ENCODE measurements around a stretch of chr12.

- PRO-cap: no peak
These were observed 98.4 kb downstream of the NAP1L1 start for GRCh38 chr12:75985939-75986690.

GRCh38 chr12:76029766-76030440 lies 54.6 kb downstream of the NAP1L1 start:
- PRO-cap: unidirectional peak, plus-strand start at chr12:76030115; unidirectional peak, plus-strand start at chr12:76030145; unidirectional peak, plus-strand start at chr12:76030257

- PRO-cap: no peak
These were observed 756 bp upstream of the NAP1L1 start for GRCh38 chr12:76085307-76085574.

DNA sequence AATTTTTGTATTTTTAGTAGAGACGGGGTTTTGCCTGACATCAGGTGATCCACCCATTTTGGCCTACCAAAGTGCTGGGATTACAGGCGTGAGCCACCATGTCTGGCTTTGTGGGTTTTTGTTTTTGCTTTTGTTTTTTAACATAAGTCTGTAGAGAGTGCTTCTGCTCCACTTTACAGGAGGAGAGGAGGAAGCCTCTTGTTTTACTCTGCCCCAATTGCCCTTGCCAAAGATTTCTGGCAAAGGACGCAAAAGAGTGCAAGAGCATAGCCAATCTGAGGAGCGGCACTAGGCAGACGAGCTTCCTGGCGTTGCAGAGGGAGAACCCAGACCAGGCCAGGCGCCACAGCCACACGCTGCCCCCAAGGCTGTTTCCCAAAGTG lies 96.3 kb downstream of the BBS10 start:
- PRO-cap: no peak

GRCh38 chr12:76373606-76374463 lies 25.6 kb upstream of the BBS10 start:
- PRO-cap: no peak

- PRO-cap: no peak
These were observed 74.9 kb upstream of the BBS10 start for GRCh38 chr12:76422978-76423602.

GRCh38 chr12:76452874-76453342 lies 104.7 kb upstream of the BBS10 start:
- PRO-cap: no peak

GRCh38 chr12:76512662-76512942 lies 47.0 kb downstream of the OSBPL8 start:
- PRO-cap: no peak

DNA sequence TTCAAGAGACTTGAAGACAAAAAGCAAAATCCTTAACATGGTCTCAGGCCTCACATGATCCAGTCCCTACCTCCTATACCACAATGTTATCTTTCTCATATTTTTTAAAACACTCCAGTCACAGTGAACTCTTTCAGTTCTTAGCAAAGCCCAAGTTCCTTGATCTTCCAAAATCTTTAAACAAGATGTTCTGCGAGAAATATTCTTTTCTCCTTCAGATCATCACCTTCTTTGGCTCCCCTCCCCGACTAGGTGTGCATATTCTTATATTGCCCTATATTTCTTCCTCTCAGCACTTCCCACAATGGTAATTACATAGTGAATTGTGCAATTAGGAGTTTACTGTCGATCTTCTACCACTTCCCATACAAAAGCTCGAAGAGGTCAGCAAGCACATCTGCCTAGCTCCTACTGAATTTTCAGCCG lies 16.8 kb downstream of the OSBPL8 start:
- PRO-cap: no peak

DNA sequence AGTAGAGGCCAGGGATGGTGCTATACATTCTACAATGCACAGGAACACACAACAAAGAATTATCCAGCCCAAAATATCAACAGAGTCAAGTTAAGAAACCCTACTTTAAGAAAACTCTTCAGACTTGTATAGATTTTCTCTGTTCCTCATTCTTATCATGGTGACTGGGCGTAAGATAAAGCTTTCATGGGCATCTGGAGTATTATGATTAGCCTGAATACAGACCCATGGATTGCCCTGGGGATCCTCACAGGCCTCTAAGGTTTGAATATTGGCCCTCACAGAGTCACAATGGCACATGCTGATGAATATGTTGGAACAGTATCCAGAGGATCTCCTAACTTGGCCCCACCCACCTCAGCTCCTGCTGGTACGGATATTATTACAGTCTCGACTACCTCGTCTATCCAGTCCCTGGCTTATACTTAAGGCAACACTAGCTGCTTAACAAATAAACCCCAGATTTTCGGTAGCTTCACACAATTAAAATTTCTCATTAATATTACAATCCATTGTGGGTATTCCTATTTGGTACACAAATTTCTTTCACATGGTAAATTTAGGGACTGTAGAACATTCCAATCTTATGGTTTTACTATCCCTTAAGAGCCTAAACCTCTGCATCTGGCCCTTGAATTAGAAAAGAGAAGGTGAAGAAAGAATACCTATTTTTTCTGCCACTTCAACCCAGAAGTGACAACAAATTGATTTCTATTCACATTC lies 8.0 kb downstream of the OSBPL8 start:
- PRO-cap: no peak

- PRO-cap: no peak
These were observed 13.8 kb downstream of the ZDHHC17 start for GRCh38 chr12:76777592-76778164.

- PRO-cap: no peak
These were observed 1.4 kb downstream of the CSRP2 start for GRCh38 chr12:76877431-76877733.

DNA sequence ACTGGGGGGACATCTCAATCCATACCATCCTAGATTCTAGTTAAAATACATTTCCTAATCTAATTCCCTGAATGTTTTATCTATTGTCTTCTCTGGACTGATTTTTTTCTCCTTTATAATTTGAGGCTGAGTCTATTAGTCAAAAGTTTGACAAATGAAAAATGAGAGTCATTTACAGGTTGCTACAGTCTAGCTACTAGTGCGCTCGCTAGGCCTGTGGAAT lies 14.6 kb downstream of the E2F7 start:
- PRO-cap: no peak

DNA sequence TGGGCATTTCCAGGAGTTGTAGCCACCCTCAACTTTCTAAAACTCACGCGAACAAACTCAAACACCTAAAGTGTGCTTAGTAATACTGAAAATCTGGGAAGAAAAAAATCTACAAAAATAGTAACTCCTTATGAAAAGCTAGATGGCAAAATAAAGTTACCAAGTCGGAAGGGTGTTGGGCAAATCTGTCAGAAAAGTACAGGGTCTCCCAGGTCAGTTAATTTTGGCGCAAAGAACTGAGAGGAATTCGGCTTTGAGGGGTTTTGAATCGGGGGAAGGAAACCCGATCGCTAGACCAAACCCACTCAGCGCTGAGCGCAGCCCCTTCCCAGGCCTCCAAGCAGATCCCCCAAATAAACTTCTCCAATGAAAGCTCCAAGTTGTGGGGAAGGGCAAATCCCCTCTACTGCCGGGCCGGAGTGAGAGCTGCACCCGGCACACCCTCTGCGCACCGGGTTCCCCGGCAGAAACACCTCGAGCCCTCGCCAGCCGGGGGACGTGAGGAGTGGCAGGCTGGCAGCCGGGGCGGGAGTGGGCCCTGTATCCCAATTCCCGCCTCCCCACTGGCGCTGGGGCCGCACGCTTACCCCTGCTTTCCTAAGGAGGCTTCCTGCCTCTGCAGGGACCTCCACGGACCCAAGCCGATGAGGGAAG lies 484 bp downstream of the E2F7 start:
- PRO-cap: no peak

GRCh38 chr12:79420217-79420714 lies 270.5 kb downstream of the PAWR start:
- PRO-cap: no peak

DNA sequence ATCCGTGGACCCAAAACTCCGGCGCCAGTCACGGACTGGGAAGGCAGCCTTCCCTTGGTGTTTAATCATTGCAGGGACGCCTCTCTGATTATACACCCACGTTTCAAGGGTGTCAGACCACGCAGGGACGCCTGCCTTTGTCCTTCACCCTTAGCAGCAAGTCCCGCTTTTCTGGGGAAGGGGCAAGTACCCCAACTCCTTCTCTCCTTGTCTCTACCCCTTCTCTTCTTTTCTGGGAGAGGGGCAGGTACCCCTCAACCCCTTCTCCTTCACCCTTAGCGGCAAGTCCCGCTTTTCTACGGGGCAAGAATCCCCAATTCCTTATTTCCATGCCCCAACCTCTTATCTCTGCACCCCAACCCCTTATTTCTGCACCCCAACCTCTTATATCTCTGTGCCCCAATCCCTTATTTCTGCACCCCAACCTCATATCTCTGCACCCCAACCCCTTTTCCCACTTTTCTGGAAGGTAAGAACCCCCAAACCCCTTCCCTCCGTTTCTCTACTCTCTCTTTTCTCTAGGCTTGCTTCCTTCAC lies 150.1 kb downstream of the PAWR start:
- PRO-cap: no peak

GRCh38 chr12:79691640-79691750 lies 731 bp upstream of the PAWR start:
- PRO-cap: bidirectional peak, plus-strand start at chr12:79691659, minus-strand start at chr12:79691420

DNA sequence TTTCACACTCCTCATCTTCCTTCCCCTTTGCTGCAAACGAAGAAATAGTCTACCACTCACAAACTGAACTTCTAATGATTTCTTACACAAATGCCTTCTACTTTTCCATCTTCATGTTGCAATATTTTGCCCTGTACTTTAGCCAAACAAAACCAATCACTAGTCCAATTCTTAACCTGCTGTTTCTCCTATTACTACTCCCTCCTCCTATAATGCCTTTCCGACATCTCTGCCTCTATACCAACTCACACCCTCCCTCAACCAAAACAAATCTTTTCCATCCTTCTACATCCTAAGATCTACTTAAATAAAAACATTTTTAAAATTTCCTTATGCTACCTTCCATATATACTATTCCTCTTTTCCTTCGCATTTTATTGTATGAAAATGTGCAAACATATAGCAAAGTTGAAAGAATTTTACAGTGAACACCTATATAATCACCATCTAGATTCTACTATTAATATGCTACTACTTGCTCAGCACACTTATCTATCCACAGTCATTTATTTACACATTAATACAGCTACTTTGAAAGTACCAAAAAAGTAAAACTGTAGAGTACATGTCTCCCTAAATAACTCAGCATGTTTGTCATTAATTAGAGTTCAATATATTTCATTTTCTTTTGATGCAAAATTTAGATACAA lies 36.2 kb downstream of the PPP1R12A start:
- PRO-cap: no peak

- PRO-cap: bidirectional peak, plus-strand start at chr12:79934617, minus-strand start at chr12:79934554
These were observed 621 bp downstream of the PPP1R12A start for GRCh38 chr12:79934261-79934690.

GRCh38 chr12:80149441-80150249 lies 50.3 kb downstream of the OTOGL start:
- PRO-cap: unidirectional peak, plus-strand start at chr12:80149833

Data from Metastatic Lung Carcinoma in the Adrenal Gland (tissue), 1 donor.